ENCODE measurements around a stretch of chr9.

DNA sequence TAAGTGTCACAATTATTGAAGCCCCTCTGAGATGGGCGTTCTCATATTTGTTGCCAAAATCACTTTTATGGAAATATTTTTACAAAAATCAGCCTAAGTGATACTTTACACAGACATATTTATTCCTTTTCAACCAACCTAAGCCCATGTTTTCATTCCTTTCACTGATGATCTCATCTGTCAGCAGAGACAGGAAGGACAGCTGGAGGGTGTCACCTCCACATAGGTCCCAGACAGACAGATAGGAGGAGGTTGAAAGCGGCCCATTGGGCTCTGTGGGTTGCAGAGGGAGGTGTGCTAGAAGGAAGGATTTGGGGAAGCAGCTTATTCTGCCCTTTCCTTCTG, 26.0 kb upstream of the SEMA4D start:
- PRO-cap, 2 experiments: no peak in any of the 2 experiments

DNA sequence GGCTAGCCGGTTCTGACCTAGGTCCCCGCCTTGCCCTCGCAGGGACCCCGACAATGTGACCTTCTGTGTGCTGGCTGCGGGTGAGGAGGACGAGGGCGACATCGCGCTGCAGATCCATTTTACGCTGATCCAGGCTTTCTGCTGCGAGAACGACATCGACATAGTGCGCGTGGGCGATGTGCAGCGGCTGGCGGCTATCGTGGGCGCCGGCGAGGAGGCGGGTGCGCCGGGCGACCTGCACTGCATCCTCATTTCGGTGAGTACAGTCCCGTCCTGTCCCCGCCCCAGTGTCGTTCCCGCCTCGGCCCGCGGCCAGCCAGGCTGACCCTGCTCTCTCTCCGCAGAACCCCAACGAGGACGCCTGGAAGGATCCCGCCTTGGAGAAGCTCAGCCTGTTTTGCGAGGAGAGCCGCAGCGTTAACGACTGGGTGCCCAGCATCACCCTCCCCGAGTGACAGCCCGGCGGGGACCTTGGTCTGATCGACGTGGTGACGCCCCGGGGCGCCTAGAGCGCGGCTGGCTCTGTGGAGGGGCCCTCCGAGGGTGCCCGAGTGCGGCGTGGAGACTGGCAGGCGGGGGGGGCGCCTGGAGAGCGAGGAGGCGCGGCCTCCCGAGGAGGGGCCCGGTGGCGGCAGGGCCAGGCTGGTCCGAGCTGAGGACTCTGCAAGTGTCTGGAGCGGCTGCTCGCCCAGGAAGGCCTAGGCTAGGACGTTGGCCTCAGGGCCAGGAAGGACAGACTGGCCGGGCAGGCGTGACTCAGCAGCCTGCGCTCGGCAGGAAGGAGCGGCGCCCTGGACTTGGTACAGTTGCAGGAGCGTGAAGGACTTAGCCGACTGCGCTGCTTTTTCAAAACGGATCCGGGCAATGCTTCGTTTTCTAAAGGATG, 1.1 kb downstream of the GADD45G start:
- PRO-cap, 2 experiments: peak in 1 of 2 experiments; most common plus-strand start position 805 of the sequence (in 1); most common minus-strand start position 663 of the sequence (in 1)

- PRO-cap, 2 experiments: no peak in any of the 2 experiments
Observed at GRCh38 chr9:89608206-89608723, 3.5 kb downstream of the GADD45G start.

DNA sequence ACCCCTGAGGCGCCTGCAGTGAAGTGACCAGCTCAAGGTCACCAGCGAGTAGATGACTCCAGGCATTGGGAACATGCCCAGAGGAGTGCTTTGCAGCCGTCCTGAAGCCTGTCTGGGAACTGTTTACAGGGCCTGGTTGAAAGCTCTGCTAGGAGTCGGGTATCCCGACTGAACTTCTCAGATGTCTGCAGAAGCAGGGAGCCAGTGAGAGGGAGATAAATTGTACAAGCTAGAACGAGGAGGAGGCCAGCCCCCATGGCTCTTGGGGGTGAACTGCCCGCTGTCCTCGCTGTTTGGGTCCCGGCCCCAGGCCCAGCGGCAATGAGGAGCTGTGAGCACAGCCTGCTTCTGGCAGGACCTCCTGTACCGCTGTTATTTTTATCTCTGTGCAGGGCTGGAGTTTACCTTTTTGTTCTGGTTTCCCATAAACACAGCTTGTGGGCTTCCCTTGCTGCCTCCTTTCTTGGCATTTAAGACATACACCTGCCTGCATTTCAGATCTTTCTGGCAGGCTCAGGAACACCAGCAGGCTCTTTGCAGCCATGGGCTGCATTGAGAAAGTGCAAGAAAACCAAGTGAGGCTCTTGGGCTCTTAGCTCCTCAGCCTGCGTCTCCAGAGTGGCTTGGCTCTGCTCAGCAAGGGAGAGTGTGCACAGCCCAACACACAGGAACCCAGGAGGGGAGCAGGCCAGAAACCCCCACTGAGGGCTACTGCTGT, 18.7 kb downstream of the GADD45G start:
- PRO-cap, 2 experiments: no peak in any of the 2 experiments

DNA sequence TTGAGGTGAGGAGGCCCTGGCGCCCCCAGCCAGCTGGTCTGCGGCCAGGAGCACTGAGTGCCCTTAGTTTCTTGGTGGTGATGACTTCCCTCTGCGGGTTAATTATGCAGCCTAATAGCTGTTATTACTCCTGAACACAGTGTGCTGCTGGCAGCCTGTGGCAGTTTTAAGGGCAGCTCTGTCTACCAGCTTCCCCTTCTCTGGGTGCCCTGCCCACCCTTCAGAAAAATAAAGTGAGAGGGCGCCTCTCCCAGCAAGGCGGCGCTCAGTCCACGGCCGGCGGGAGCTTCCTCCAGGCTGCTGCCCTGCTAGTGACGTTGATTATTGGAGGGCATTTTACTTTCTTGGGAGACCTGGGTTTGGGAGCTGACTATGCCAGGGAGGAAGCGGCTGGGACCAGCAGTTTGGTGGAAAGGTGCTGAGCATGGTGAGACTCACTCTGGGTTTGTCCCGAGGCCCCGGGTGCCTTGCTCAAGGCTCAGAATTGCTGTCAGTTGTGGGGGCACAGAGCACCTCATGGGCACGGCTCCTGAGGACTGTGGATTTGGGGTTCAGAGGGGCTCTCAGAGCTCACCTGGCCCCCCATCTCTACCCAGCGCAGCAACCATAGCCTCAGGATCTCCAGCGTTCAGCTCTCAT, 19.3 kb downstream of the GADD45G start:
- PRO-cap, 2 experiments: no peak in any of the 2 experiments

- PRO-cap, 2 experiments: no peak in any of the 2 experiments
Observed at GRCh38 chr9:89750367-89750616, 145.5 kb downstream of the GADD45G start.

GRCh38 chr9:89815874-89816339, 211.1 kb downstream of the GADD45G start:
- PRO-cap, 2 experiments: no peak in any of the 2 experiments

DNA sequence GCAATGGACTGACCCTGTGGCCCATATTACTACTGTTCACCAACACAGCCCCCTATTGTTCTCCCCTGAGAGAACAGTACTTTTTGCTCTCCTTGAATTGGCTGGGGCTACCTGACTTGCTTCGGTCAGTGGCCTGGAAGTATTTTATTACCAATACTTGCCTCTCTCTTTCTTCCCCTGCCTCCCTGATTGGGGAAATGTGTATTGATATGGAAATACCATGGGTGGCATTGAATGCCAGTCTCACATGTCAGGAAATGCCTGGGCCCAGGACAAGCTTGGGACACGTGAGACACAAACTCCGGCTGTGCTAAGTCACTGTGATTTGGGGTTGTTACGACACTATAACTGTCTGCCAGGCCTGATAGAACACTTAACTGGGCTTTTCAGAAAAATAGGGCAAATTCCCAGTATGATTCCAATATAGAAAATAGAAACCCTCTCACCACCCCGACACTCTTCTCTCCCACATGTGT, 238.2 kb downstream of the GADD45G start:
- PRO-cap, 2 experiments: no peak in any of the 2 experiments

DNA sequence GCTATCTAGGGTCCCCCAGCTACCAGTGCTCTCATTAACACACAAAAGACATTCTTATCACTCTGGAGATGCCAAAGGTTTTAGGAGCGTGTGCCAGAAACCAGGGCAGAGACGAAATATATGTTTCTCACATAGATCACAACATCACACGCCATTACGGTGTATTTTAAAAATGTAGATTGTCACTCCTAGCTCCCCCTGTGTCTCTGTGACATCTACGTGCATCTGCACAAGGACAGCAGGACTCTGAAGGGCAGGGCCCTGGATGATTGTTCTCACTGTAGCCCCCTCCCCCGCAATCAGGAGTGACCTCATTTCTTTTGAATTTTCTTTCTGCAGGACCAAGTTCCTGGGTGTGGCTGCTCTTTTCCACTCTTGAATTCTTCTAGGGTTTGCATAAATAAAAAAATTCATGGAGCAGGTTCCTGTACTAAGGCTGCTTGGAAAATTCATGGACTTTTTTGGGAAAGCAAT, 311.4 kb downstream of the GADD45G start:
- PRO-cap, 2 experiments: no peak in any of the 2 experiments

GRCh38 chr9:89941994-89942309, 337.1 kb downstream of the GADD45G start:
- PRO-cap, 2 experiments: no peak in any of the 2 experiments

DNA sequence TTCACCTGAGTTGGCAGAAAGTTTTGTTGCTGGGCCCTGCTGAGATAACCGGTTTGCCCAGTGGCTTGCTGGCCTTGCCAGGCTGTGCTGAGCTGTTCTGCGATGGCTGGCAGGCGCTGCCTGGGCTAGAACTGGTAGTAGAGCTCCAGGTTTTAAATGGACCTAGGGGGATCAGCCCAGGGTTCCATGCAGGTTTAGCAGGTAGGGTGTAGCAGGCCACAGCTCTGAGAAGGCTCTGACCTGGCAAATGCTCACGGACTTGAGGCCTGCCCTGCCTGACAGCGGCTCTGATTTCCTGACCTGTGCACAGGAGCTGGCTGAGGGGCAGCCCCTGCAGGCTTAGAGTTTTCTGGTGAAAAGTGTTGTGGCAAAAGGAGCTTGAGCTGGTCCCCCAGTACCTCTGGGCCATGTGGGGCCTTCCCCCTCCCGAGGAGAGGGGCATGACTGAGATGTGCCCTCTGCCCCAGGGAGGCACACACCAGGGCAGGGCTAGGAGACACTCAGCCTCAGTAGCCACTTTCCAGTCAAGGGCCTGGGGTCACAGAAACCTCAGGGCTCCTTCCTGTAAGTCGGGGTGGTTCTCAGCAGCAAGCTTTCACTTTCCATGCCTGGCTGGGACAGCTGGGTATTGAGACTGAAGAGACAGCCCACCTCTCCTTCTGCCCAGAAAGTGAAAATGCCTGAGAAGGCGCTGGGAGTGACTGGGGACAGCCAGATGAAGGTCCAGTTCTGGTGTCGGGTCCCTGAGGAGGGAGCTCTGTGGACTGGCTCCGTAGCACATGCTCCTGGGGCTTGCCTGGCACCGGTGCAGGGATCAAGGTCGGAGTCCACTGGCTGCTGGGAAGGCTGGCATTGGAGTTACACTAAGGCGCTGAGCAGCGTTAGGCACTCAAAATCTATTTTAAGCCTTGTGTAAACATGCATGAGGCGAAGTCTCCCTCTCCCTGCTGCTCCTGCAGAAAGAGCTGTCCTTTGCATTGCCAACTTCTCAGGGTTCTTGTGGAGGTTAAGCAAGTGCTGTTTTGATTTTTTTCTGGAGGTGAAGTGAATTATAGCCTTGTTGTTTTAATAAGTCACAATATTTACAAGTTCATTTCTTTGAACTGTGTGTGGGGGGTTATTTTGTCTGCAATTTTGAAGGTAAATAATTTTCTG, 394.8 kb downstream of the GADD45G start:
- PRO-cap, 2 experiments: peak in 2 of 2 experiments; most common plus-strand start position 726 of the sequence (in 1); most common minus-strand start position 832 of the sequence (in 2)

- PRO-cap, 2 experiments: no peak in any of the 2 experiments
Observed at GRCh38 chr9:90332139-90332676, 310.4 kb downstream of the DIRAS2 start.

- PRO-cap, 2 experiments: peak in 1 of 2 experiments; most common plus-strand start chr9:90965103 (in 1)
Observed at GRCh38 chr9:90964947-90965702, 163.5 kb downstream of the SYK start.

DNA sequence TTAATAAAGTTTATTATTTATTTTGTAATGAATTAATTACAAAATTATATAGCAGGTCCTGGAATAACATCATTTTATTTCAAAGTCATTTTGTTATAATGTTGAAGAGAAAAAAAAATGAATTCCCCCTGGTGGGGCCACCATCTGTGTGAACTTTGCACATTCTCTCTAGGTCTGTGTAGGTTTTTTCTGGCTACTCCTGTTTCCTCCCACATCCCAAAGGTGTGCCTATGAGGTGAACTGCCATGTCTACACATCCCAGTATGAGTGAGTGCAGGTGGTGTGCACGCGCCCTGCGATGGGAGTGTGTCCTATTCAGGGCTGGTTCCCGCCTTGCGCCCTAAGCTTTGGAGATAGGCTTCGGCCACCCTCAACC, 195.8 kb downstream of the SYK start:
- PRO-cap, 2 experiments: no peak in any of the 2 experiments

GRCh38 chr9:91071264-91072344, 270.0 kb downstream of the SYK start:
- PRO-cap, 2 experiments: no peak in any of the 2 experiments

DNA sequence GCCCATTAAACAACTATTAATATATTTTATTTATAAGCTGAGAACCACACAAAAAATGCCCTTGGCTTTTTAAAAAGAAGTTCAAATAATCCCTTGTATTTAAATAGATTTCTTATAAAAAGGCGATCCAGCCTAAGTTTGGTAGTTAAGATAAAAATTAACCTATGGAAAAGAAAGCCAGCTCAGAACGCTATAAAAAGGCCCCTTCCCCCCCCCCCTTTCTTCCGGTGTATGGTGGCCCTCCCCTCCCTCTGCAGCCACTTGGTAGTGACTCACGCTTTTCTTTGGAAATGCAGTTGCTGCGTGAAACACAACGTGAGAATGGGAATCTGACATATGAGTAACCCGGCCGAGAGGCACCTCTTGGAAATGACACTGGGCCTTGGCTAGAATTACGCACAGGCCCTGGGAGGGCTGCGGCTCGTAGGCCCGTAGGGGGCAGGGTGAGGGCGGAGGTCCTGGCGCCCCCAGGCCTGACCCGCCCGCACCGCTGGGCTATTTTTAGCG, 168.9 kb downstream of the AUH start:
- PRO-cap, 2 experiments: peak in 1 of 2 experiments; most common plus-strand start position 311 of the sequence (in 1); most common minus-strand start position 374 of the sequence (in 1)

- PRO-cap, 2 experiments: no peak in any of the 2 experiments
Observed at GRCh38 chr9:91197249-91197650, 164.5 kb downstream of the AUH start.

GRCh38 chr9:91291050-91291720, 70.5 kb downstream of the AUH start:
- PRO-cap, 2 experiments: no peak in any of the 2 experiments

DNA sequence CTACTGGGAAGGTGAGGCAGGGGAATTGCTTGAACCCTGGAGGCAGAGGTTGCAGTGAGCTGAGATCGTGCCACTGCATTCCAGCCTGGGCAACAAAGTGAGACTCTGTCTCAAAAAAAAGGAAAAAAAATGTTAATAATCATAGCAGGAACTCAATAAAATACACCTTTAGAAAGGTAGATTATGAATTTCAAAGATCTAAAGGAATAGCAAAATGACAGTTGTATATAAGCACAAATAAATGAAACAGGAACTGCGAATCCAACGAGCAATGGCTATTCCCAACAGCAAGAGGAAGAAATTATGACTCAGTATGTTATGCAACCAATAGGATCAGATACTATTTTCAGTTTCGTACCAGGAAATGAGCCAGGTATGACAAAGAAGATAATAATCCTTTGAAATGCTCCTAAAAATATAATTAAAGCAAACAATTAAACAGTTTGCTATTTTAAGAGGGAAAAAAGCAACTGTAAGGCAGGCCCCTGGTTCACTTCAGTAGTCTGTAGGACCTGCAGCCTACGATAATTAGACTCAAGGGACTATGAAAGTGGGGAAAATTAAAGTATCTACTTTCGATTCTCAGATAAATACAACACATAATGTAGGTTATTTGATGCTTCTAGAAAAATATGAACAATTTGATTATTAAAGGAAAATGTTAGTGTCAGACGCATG, 58.9 kb downstream of the AUH start:
- PRO-cap, 2 experiments: no peak in any of the 2 experiments

DNA sequence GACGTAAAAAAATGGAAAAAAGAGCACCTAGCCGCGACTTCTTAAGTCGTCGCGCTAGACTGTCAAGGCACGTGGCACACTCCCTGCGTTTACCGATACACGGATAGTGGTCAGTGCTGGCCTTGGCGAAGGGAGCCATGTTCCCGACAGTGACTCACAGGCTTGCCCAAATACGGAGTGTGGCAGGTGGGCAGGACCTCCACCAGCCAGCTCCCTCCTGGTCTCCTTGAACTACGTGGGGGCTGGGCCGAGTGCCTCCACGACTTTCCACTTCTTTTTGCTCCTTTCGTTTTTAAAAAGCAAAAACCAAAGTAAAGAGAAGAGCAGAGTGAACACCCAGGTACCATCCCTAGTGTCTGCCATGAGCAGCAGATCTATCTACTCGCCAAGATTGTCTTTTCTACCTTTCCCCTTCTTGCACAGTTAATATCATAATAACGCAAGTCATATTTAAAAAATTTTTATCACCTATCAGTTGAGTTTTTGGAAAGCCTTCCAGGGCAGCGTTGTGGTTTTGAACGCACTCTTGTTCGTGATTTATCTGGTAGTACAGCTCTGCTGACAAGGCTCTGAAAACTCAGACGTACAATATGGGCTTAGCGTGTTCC, 1.4 kb upstream of the NFIL3 start:
- PRO-cap, 2 experiments: no peak in any of the 2 experiments

Measured in Colon Carcinoma Metastatic in the Brain (tissue), 2 donors.